Penis (tissue), 1 donor: ENCODE measurements around a stretch of chr18.

- PRO-cap = no peak
Measured at GRCh38 chr18:14222506-14223192, 90.4 kb upstream of the ZNF519 start.

DNA sequence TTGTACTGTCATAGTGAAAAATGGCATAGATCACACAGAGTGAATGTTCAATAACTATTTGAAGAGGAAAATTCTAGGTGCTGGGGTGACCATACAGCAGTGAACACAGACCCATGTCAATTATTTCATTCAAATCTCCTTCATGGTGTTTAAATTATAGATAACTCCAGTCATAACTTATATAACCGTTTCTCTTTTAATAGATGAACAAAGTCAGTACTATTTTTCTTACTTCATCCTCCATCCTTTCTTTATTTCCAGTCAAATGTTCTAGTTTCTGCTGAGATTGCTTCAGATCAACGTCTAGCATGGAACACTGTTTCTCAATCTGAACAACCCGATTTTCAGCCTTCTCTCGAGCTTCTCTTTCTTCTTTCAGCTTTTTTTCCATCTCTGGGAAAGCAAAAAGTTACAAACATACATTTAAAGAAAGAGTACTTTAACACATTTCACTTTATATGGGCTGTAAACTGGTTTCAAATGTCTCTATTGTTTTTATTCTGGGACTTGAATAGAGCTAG lies 124.8 kb downstream of the ROCK1 start:
- PRO-cap = no peak

- PRO-cap = no peak
Measured at GRCh38 chr18:21063826-21064816, 47.5 kb downstream of the ROCK1 start.

- PRO-cap = unidirectional peak, minus-strand start at chr18:21199019
Measured at GRCh38 chr18:21198859-21199148, 43.2 kb upstream of the GREB1L start.

GRCh38 chr18:21242906-21243659 lies 1.1 kb downstream of the GREB1L start:
- PRO-cap = no peak

DNA sequence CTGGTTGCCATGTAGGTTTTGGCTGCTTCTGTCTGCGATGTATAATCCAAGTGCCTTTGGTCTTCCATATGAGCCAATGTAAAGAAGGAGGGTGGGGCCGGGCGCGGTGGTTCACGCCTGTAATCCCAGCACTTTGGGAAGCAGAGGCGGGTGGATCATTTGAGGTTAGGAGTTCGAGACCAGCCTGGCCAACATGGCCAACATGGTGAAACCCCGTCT lies 533 bp upstream of the ESCO1 start:
- PRO-cap = no peak

DNA sequence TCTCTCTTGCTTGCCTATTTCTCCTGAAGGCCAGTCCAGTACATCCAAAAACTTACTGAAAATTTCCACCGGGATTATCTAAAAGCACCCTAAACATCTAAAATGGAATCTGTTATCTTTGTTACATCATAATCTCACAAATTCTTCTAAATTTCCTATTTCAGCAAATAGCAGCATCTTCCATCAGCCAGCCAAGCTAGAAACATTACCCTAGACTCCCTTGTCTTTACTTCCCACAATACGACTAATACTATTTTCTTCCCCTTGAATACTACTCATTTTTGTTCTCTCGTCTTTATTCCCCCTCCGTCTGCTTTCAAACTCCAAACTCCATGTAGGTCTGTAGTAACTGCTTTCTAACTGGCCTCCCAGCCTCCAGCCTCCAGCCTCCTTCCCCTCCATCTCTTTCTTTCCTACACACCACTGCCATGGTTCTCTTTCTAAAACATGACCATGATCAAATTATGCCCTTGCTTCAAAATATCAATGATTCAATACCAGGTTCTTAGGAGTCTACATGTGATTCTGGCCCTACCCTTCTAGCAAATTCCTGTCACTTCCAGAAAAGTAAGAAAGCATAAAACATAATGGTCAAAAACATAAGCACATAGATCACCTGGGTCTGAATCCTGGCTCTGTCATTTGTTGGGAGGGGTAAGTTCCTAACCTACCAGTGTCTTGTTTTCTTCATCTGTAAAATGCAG lies 23.3 kb downstream of the ABHD3 start:
- PRO-cap = no peak

GRCh38 chr18:21811906-21812838 lies 71.6 kb downstream of the MIB1 start:
- PRO-cap = no peak

DNA sequence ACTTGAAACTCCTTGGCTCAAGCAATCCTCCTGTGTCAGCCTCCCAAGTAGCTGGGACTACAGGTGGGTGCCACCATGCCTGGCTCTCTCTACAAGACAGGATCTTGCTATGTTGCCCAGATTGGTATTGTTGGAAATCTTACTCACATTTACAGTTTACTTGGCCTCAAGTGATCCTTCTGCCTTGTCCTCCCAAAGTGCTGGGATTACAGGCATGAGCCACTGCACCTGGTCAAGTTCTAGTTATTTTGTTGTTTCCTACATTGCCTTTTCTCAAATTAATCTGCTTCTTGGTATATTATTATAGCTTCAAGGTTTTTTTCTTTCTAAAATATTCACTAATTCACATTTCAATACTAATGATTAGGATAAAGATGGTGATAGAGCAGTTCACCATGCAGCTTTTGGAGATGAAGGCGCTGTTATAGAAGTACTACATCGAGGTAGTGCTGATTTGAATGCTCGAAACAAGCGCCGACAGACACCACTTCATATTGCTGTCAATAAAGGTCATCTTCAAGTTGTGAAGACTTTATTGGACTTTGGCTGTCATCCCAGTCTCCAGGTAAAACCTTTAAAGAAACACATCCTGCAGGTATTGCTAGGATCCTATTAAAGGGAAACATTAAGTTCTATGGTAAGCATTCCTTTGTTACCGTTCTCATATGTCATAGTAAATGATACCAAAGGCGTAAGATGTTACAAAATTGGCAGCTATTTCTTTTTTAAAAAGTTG lies 74.8 kb downstream of the MIB1 start:
- PRO-cap = no peak

DNA sequence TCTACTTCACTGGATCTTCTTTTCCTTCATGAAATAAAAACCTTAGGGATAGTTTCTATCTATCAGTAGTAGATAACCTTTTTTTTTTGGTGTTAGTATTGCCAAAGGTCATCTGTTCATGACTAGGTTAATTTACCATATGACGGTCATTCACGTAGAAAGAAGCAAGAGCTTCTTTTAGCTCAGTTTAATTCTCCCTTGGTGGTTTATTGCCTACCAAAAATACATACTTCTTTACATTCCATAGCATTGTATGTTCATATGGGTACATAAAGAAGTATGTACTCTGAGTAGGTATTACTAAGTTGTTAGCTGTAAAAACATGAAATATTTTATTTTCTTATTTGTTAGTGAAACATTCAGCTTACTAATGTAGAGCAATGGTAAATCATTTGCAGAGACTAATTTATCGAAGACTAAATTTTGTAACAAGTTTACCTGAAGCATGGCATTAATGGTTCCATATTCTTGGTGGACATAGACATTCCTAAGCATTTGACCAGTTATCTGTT lies 88.3 kb downstream of the MIB1 start:
- PRO-cap = no peak

- PRO-cap = no peak
Measured at GRCh38 chr18:21902307-21902513, 161.6 kb downstream of the MIB1 start.

- PRO-cap = no peak
Measured at GRCh38 chr18:21980593-21980982, 188.8 kb upstream of the GATA6 start.

GRCh38 chr18:21997827-21998098 lies 171.6 kb upstream of the GATA6 start:
- PRO-cap = no peak

- PRO-cap = no peak
Measured at GRCh38 chr18:22167030-22167493, 2.3 kb upstream of the GATA6 start.

DNA sequence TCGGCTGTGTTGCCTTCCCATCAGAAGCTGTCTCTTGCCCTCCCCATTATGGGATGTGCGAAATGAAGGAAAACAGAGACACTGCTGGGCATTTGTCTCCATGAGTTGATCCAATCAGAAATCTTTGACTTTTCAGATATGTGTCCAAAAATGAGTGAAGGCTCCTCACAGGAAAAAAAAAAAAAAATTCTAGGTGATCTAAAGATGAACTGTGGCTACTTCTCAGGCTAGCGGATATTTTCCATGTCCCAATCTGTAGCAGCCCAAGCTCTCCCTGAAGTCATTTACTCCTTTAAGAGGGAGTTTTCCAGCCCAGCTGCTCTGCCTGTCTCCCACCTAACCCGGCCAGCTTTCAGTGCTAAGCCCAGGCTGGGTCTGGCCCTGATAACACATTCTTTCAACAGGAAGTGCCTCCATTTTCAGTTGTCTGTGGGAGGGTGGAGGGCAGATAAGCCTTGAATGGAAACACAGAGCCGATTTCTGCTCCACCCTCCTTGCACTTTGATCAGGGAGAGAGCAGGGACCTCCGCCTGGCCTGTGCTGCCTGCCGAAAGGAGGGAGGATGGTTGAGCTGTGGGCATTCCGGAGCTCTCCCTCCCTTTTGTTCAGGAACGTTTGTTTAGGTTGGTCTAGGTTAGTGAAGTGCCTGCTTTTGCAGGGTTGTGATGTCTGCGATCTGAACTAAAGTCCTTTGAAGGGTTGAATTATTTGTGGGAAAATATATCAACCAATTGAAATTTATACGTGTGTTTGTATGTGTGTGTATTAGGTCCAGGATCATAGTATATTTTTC lies 24.7 kb downstream of the GATA6 start:
- PRO-cap = no peak

- PRO-cap = no peak
Measured at GRCh38 chr18:22282313-22283070, 113.1 kb downstream of the GATA6 start.

- PRO-cap = no peak
Measured at GRCh38 chr18:22308600-22309053, 109.1 kb downstream of the CTAGE1 start.

DNA sequence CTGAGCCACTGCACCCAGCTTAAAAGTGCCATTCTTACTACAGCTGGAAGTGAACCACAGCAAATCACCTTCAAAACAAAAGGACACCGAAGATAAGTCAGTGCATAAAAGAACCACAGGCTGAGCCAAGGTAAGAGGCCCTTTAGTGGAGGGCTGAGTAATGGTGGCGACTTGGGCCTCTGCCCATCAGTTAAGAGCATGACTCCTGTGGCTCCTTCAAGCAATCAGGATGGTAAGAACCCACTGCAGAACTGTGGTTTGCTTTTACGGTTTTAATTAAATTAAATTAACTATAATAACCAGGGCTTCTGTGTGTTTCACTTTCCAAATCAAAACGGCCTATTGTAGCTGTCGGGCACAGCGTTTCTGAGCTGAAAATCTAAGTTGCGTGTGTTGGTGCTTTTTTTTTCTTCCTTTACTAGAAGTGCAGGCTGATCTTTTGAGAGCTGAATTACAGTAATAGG lies 75.0 kb downstream of the CTAGE1 start:
- PRO-cap = no peak

DNA sequence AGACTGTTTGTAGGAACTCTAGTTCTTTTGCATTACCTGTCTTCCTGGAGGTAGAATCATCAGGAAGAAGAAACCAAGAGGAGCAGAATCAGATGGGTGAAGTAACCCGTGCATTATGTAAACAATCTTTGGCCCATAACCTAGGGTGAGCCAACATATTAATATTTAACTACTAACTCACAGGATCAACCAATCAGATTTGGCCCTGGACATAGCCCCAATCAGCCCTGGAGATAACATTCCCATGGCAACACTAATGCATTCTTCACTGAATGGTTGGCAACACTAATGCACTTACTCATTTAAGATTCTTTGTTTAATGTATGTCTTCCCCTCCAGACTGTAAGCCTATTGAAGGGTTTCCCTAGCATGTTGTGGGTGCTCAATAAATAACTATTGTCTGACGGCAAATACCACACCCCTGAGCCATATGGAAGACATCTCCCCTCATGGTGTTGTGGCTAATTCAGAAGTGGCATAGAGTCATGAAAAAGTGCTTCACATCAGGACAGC lies 72.0 kb upstream of the CTAGE1 start:
- PRO-cap = no peak

DNA sequence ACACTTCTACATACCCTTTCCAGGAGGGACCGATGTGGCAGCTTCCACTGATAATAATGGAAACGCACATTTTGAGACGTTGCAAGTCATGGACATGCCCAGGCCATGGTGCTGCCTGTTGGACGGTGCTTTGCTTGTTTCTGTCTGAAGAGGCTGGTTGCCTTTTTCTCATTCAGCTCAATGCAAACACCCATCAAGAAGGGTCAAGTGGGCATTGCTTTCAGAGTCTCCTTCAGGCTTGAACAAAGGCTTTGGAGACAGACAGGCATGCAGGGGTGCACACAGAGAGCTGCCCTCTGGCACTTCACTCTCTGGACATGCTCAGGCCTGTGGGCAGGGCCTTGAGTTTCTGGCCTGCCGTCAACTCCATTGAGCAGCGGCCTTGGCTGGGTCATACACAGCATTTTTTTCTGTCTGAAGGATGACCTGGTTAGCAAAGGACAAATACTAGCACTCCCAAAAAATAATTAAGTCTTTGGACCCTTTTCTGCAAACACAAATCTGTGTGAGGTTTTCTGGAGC lies 124.5 kb upstream of the CTAGE1 start:
- PRO-cap = no peak